Duodenum (tissue), 1 donor: ENCODE results near the genes TMEM160, ZNF541 and EHD2.

- PRO-cap = no peak
Measured at GRCh38 chr19:47012787-47013366, 6.8 kb upstream of the NPAS1 start.

DNA sequence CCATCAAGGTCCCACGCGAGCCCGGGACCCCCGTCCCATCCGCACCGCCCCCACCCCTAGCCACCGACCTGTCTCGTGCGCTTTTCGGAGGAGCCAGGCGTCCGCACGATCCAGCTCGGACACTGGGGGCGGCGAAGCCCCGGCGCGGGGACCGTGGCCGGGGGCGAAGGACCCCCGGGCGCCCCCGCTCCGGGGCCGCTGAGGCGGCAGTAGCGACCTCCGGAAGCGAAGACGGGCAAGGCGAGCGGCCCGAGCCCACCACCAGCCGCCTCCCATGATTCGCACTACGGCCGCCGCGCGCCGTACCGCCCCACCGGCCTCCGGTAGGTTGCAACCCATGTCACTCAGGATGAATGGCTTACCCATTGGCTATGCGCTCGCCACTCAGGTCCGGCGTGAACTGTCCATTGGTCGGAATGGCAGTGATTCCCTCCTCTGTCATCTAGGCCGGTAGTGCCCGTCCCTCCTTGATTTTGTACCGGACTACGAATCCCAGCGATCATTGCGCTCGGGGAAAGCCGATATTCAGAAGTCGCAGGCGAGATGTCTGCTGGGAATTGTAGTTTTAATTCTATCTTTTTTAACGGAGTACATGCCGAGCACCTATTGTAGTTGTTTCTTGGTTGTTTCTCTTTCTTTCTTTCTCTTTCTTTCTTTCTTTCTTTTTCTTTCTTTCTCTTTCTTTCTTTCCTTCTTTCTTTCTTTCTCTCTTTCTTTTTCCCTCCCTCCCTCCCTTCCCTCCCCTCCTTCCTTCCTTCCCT lies at the start of gene TMEM160:
Gene TMEM160, minus strand, starts transcription at position 286 of the 761 bp plus-strand sequence.
- PRO-cap = unidirectional peak, minus-strand start at position 276 of the sequence

DNA sequence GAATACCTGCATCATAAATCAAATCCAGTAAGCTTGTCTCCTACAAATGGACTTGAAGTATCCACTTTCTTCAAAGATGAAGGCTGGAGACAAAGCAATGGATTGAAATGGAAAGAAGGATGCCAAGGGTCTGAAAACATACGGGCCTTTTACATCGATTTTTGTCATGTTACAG lies 3.4 kb downstream of the ZC3H4 start:
- PRO-cap = unidirectional peak, plus-strand start at position 73 of the sequence

DNA sequence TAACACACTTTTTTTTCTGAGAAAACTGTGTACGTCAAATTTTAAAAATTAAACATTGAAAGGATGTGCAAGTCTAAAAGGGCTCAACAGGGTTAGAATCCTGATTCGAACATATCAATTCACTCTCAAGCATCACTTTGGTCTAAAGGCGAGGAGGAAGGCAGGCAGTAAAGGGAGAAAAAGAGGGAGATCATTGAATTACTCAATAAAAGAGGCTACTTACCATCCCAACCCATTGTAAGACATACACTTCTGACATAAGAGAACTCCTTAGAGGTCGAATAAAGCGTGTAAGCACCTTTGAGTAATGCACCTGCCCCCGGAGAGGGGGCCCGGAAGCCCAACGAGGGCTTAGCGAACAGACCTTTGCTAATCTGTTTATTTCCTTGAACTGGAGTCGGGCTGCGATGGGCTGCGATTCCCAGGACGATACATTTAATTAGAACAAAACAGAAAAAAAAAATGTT lies 3.1 kb downstream of the ZC3H4 start:
- PRO-cap = unidirectional peak, plus-strand start at position 381 of the sequence

DNA sequence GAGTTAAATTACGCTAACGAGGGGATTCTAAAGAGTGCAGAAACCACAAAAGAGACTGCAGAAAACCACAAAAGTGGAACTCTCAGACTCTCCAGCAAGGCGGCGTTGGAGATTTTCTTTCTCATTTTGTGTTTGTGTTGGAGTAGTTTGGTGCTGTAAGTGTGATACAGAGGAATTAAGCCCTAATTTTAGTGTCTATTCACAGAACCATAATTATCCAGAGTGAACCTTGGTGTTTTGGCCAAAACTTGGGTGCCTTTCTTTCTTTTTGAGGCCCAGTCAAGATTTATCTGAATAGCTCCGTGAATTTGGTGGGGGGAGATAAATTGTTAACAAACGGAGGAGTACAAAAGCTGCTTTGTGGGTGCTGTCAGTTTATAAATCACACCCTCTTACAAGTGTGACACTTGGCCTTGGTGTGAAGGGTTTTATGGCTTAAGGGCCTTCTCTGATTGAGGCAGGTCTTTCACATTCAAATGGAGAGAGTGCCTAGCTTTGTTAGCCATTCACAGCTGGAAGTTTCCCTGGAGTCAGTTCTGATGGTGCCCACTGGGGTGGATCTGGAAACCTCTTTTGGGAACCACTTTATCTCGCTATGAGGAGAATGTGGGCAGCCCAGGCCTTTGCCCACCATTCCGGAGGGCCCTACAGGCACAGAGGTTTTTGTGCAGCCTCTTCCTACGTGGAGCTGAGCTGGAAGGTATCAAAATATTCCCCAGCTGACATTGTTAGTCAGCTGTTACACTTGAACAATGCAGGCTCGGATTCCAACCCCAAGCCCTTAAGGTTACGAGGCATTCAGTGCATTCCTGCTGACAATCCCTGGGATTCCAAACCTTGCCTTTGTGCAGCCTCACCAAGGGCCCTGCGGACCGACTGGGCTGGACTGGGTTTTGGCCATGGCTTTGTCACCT lies 26.6 kb downstream of the SAE1 start:
- PRO-cap = no peak

DNA sequence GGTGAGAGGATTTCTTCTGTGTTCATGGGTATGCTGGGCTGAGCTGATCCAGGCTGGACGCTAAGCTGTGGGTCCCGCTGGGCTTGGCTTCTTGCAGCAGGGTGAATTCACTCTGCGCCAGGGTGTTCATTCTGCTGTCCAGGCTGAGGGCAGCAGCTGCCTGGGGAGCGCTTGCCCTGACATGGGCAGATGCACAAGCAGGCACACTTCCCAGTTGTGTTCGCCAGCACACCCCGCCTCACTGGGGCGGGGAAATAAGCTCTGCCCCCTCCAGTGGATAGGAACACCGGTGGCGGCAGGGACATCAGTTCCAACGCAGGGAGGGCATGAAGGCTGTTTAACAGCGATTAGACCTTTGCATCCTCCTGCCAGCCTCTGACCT lies 7.3 kb upstream of the INAFM1 start:
- PRO-cap = no peak

DNA sequence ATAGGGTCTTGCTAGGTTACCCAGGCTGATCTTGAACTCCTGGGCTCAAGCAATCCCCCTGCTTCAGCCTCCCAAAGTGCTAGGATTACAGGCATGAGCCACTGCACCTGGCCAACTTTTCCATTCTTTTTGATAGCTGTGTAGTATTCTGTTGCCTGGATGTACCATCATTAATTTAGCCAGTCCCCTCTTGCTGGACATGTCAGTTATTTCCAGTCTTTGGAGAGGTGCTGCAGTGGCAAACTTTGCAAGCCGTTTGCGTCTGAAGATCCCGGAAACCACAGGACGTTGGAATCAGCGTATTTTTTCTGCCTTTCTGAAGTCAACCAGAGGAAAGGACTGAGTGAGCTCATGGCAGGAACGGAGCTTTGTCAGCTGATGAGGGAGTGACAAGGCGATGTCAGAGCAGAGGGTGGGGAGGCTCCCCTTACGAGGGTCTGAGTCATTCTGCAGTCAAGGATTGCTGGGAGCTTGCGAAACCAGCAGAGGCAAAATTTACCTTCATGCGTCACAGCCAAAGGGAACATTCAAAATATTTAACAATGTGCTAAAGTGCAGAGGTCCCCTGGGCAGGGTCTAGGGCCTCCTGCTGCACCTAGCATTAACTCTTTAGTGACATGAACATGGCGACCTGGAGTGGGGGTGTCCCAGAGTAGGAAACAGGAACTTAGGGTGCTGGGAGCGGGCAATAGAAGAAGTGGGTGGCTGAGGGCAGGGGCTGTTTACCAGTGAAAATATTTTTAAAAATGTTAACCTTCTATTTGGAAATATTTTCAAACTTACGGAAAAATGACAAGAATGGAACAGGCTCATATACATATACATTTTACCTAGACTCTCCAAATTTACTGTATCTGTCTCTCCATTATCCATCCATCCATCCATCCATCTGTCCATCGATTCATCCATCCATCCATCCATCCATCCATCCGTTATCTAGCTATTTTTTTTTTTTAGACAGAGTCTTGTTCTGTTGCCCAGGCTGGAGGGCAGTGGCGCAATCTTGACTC lies 5.7 kb downstream of the C5AR1 start:
- PRO-cap = no peak

- PRO-cap = no peak
Measured at GRCh38 chr19:47316698-47317235, 7.1 kb downstream of the C5AR1 start.

DNA sequence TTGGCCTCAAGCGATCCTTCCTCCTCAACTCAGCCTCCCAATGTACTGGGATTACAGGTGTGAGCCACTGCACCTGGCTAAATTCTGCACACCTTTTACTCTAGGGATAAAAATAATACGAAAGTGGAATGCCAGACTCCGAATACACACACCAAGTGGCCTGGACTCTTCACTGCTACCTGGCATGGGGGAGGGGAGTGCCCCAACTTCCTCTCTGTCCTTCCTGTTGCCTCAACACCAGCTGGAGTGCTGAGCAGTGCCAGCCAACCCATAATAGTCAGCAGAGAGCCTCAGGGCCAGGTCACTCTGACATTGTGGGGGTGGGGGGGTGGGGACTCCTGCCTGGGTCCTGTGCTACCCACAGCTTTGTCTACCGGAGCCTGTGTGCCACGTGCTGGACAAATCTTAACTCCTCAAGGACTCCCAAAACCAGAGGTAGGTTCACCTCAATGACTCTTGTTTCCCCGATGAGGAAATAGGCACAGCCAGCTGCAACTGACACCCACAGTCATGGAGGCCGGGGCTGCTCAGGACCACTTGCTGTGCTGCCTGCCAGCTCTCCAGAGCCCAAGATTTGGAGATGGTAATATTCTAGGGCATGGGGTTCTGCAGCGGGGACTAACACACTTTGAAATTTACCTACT lies 4.9 kb downstream of the C5AR2 start:
- PRO-cap = no peak

GRCh38 chr19:47363625-47364670 lies 14.8 kb downstream of the DHX34 start:
- PRO-cap = no peak

- PRO-cap = no peak
Measured at GRCh38 chr19:47382422-47382695, 33.2 kb downstream of the DHX34 start.

DNA sequence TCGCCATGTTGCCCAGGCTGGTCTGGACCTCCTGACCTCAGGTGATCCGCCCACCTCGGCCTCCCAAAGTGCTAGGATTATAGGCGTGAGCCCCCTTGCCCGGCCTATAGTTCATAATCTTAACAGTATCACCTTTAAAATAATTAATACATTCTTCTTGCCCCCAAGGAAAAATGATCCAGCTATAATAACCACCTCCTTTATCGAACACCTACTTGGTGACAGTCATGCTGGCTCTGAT lies 796 bp upstream of the KPTN start:
- PRO-cap = no peak

DNA sequence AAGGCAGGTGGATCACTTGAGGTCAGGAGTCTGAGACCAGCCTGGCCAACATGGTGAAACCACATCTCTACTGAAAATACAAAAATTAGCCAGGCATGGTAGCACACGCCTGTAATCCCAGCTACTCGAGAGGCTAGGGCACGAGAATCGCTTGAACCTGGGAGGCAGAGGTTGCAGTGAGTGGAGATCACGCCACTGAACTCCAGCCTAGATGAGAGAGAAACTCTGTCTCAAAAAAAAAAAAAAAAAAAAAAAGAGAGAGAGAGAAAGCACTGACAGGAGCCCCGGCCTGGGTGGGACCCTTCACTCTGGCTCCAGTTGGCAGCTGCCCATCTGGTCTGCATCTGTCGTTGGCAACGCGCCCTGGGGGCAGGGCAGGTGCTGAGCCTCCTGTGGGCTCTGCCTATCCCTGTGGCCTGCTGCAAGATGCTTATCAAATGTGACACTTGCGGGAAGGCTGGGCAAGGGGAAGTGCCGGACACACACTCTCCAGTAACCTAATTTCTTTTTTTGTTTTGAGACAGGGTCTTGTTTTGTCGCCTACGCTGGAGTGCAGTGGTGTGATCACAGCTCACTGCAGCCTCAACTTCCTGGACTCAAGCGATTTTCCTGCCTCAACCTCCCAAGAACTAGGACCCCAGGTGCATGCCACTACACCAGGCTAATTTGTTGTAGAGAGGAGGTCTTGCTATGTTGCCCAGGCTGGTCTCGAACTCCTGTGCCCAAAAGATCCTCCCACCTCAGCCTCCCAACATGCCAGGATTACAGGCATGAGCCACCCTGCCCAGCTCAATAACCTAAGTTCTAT lies 10.7 kb upstream of the KPTN start:
- PRO-cap = no peak

GRCh38 chr19:47573050-47574071 lies at the start of gene ZNF541:
Gene ZNF541 (minus strand): TSS chr19:47573148.
- PRO-cap = bidirectional peak, plus-strand start at chr19:47573408, minus-strand start at chr19:47573205

GRCh38 chr19:47598389-47599389 lies 10.2 kb upstream of the BICRA start:
- PRO-cap = no peak

- PRO-cap = no peak
Measured at GRCh38 chr19:47609328-47609957, 509 bp downstream of the BICRA start.

DNA sequence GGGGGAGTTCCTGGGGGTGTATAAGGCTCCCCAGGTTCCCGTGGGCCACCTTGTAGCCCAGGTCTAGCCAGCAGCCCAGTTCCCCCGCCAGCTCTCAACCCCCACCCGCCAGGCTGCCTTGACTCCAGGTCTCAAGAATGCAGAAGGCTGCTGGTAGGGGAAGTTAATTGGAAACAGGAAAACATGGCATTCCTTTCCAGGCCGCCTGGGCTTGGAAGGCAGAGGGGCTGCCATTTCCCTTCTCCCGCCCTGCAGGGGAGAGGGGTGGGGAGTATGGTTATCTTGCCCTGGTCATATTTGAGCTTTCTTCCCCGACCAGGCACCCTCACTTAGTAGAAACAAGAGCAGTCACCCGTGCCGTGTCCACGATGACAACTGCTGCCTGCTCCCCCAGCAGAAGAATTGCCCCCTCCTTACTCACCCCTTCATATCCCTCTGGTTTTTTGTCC lies 4.3 kb downstream of the BICRA start:
- PRO-cap = no peak

- PRO-cap = unidirectional peak, plus-strand start at chr19:47713422
Measured at GRCh38 chr19:47712998-47713605, at the start of gene EHD2. Gene EHD2 (plus strand): TSS chr19:47713422.

DNA sequence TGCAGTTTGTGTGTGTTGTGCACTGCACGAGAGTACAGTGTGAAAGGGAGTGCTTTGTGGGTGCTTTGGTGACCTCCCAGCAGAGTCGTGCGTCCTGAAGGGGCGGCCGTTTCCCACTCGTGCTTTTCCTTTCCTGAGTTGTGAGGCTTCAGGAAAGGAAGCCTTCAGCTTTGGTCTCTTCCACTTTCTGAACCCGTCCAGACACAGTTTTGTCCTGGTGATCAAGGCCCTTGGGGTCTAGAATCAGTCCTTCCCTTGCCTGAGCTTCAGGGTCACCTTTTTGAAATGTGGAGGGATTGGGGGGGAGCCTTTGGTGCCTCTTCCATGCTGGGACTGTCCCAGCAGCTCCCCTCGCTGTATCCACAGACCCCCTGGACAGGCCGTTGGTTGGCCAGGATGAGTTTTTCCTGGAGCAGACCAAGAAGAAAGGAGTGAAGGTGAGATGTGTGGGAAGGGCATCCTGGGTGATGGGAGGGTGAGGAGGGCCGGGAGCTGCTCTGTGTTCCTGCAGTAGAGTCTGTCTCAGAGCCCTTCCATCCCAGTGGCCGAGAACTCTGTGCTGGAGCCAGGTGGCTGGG lies 5.9 kb downstream of the NOP53 start:
- PRO-cap = no peak

GRCh38 chr19:47778953-47779546 lies 547 bp downstream of the SELENOW start:
- PRO-cap = unidirectional peak, minus-strand start at chr19:47779010; unidirectional peak, minus-strand start at chr19:47779169